Left ventricle myocardium (tissue), 1 donor: Measurements from ENCODE around the gene IGSF22.

GRCh38 chr11:17410967-17411524 is 22.6 kb upstream of the KCNJ11 start:
- PRO-cap, result bidirectional peak, plus-strand start at chr11:17411306, minus-strand start at chr11:17411066

- PRO-cap, result no peak
These were observed 1.3 kb downstream of the USH1C start for GRCh38 chr11:17542836-17543472.

DNA sequence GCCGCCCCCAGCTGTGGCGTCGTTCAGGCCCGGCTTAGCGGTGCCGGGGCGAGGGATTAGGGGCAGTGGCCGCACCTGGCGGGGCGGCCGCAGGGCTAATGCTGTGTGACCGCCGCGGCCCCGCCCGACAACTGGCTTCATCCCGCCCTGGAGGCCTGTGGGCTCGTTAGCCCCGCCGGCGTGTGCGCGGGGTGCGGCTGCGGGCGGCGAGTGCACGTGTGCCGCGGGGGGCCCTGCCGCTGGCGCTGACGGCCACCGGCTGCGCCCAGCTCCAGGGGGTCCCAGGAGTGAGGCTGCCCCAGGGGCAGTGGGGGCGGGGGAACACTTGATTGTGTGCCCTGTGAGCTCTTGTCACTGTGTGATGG is 23.4 kb upstream of the MYOD1 start:
- PRO-cap, result no peak

- PRO-cap, result no peak
These were observed 12.2 kb downstream of the HPS5 start for GRCh38 chr11:18309615-18310190.

DNA sequence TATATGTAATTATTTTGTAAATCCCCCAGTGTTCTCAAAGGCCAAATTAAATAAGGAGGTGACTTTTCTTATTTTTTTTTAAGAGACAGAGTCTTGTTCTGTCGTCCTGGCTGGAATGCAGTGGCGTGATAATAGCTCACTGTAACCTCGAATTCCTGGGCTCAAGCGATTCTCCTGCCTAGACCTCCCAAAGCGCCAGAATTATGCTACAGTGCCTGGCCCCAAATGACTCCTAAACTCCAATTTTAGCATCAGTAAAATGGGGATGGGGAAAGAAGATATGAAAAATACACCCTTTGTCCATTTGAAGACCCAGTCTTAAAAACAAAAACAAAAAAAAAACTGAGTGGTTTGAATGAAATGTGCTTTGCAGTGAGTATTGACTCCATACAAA is 863 bp downstream of the GTF2H1 start:
- PRO-cap, result no peak

DNA sequence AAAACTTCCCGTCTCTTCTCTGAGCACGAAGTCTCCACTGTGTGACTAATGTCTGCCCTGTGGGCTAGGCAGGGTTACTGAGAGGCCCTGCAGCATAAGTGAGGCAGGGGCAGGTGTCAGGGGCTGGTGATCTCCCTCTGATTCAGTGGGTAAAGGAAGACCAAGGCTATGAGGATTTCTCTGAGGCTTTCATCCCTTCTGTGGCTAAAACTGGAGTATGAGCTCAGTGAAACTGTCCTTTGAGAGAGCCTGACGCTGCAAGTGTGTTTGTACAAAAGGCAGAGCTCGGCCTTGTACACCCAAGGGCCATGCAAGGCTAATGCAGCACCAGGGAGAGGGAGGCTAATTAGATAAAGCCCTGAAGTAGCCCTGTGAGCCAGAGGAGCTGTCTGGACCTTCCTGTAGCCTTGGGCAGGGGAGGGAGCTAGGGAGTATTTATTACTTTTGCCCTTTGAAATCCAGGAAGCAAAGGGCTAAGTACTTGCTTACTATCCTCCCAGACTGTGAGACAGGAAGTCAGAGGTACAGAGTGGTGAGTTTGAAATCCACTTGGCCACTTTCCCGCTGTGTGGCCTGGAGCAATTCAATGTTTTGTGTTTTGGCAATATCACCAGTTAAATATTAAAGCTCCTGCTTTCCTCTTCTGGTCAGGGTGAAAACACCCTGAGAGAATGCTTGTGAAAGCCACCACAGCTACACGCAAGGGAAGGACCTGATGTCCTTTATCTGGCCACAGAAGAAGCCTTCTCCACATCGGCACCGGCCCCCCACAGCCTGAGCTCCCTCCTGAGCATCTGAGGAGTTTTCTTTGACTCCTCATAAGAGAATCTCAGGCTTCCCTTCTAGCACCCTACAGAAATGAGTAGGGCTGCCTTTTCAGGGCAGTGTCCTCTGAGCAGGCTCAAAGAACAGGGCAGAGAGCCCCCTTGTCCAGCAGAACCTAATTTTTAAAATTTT is 10.1 kb upstream of the LDHA start:
- PRO-cap, result bidirectional peak, plus-strand start at position 454 of the sequence, minus-strand start at position 202 of the sequence; bidirectional peak, plus-strand start at position 488 of the sequence, minus-strand start at position 505 of the sequence

DNA sequence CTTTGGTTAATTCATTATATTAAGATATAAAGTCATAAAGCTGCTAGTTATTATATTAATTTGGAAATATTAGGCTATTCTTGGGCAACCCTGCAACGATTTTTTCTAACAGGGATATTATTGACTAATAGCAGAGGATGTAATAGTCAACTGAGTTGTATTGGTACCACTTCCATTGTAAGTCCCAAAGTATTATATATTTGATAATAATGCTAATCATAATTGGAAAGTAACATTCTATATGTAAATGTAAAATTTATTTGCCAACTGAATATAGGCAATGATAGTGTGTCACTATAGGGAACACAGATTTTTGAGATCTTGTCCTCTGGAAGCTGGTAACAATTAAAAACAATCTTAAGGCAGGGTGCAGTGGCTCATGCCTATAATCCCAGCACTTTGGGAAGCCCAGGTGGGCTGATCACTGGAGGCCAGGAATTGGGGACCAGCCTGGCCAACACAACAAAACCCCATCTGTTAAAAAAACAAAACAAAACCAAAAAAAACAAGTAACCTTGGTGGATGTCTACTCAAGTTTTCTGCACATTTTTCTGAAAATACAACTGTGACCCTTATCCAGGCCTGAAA is 4.2 kb upstream of the LDHC start:
- PRO-cap, result no peak

DNA sequence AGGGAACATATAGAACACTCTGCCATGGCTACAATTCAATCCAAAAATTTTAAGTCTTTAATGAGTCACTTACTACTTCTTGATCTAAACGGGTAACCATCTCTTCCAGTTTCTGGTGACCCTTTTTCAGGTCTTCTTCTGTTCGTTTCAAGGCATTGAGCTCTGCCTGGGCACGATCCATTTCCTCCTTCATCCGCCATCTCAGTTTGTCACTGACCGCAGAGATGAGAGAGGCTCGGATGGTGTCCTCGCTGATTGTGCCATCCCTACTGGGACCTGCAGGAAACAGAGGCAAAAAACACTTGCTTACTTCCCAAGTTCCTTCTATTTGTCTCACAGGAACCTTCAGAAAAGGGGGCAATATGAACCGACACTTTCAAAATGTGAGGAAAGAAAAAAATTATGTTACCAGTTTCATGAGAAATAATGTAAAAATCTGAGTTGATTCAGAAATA is 28.2 kb downstream of the LDHAL6A start:
- PRO-cap, result no peak

GRCh38 chr11:18573262-18573819 is 15.2 kb downstream of the UEVLD start:
- PRO-cap, result no peak

- PRO-cap, result no peak
These were observed 20.5 kb upstream of the SPTY2D1 start for GRCh38 chr11:18654726-18655049.

DNA sequence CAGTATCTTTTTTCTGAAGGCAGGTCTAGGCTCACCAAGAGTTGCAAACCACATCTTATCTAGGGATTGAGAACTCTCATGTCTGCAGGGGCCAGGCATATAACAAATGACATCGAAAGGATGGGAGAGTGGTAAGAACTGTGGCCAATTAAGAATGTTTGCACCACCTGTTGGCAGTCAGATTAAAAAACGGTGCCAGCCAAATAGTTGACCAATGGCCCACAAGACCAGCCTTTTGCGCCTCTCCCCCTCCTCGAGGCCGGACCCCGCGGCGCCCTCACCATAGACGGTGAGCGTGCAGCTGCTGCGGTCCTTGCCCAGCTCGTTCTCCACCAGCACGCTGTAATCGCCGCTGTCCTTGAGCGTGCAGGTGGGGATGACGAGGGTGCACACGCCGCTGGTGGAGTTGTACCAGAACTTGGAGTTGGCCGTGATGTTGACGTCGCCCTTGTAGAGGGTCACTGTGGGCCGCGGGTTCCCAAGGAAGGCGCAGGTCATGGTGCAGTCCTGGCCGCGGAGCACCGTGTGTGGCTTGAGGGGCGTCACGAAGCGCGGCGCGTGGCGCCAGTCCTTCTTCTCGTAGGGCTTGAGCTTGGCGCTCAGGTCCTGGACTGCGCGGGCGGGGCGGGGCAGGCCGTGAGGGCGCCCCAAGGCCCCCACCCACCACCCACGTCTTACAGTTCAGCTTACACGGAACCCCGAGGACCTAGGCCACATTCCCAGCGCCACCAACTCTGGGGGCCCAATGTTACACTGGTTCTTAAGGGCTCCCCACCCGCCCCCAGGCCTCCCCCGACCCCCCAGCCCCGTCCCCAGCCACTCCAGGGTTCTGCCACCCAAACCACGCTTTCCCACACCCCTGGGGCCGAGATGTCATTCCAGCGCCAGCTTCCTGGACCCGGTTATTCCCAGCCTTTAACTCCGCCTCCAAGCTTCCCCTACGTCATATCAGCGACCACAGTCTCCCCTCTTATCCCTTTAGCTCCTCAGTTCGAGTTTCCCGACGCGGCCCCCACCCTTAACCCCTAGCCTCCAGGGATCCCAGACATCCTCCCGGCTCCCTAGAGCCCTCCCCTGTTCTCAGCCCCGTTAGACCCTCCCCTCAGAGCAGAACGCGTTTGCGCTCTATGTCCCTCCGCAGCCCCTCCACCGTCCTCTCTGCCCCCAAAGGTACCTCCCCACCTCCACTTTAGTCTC is 7.4 kb downstream of the TMEM86A start:
- PRO-cap, result bidirectional peak, plus-strand start at position 946 of the sequence, minus-strand start at position 917 of the sequence

DNA sequence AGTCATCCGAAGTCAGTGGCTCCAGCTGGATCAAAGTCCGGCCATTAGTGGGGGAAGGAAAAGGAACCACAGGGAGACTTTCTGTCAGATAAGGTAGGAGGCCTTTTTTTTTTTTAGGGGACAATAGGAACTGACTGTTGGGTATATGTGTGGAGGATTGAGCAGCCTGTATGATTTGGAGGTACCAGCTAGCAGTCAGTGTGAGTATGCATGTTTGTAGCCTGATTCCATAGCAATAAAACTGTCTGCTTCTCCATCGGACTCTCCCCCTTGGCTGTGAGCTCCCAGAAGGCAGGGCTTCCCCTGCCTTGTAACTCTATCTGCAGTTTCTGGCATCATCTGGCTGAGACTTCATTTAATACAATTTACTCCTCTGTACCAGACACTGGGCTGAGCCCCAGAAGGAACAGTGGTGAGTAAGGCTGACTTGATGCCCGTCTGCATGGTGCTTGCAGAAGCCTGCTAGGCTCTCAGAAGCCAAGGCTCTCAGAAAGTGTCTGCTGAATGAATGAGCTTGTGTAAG is 5.7 kb downstream of the IGSF22 start:
- PRO-cap, result no peak

DNA sequence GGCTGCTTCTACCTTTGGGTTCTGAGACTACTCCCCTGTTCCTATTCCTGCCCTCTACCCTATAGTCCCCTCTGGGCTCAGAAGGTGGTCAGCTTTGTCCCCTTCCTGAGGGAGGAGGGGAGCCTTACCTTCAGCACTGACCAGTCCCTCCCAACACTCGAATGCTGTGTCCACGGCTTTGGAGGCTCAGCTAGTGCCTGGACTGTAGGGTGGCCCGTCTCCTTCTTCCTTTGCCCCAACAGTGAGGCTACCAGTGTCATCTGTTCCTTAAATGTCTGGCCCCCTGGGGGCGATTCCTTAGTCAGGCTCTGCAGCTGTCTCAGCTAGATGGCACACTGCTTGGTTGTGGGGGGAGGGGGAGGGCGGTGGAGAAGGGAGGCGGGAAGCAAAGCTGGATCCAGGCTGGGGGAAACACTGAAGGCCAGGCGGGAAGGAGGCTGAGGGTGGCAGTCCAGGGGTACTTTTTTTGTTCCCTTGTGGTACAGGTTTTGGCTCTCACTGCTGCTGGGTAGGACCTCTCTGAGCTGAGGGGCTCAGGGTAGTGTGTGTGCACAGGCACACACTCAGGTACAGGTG is at the start of gene IGSF22:
TSS of gene IGSF22 (minus strand) at position 243 of the 576 bp plus-strand sequence.
- PRO-cap, result no peak

- PRO-cap, result no peak
These were observed 36.7 kb upstream of the E2F8 start for GRCh38 chr11:19277459-19277899.

DNA sequence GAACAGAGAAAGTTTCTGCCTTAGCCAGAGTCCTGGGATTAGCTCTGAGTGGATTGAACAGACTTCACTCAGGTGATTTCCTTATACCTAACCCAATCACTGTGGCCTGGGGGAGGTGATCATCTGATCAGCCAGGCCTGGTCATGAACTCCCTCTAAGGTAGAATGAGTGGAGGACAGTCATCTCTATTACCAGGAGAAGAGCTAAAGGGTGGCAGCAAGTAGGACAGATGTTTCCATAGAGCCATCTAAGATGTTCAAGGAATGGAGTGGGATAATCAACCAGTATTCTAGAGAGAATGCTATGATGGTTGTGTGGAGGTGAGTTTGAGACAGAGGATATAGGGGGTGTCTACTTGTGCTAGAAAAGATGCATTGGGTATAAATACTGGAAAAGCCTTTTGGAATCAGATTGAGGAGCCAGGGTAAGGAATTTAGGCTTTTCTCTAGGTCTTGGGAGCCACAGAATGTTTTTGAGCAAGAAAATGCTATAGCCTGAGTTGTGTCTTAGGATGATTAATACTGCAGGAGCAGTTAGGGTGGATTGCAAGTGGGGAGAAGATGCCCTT is 218.7 kb upstream of the E2F8 start:
- PRO-cap, result no peak

- PRO-cap, result no peak
These were observed 234.3 kb upstream of the E2F8 start for GRCh38 chr11:19474819-19475769.

- PRO-cap, result no peak
These were observed 188.4 kb upstream of the NAV2 start for GRCh38 chr11:19524015-19524920.

GRCh38 chr11:19597745-19598425 is 114.8 kb upstream of the NAV2 start:
- PRO-cap, result no peak

GRCh38 chr11:19697565-19698157 is 15.0 kb upstream of the NAV2 start:
- PRO-cap, result no peak

- PRO-cap, result no peak
These were observed 9.5 kb upstream of the NAV2 start for GRCh38 chr11:19703130-19703634.